Hematopoietic multipotent progenitor cell (in vitro differentiated cells): Measurements from ENCODE around the genes SV2C, AGGF1 and TBCA.

DNA sequence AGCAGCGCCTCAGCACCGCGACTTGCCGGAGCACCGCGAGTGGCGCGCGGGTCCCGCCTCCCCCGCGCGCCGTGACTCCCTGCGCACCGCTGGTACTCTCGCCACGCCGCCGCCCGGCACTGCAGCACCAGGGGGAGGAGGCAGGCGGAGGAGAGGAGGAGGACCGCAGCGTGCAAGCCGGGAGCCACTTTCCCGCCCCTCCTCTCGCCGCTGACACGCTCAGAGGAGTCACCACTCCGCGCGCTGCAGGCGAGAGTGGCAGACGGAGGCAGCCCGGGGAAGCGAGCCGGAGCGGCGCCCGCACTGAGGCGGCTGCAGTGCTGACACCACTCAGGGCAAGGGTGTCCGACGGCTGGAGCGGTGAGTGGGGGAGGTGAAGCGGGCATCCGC, at the start of gene SV2C:
SV2C (plus strand) TSS at position 231 of the 390 bp plus-strand sequence.
- CAGE, long polyA plus RNA, result no peak

DNA sequence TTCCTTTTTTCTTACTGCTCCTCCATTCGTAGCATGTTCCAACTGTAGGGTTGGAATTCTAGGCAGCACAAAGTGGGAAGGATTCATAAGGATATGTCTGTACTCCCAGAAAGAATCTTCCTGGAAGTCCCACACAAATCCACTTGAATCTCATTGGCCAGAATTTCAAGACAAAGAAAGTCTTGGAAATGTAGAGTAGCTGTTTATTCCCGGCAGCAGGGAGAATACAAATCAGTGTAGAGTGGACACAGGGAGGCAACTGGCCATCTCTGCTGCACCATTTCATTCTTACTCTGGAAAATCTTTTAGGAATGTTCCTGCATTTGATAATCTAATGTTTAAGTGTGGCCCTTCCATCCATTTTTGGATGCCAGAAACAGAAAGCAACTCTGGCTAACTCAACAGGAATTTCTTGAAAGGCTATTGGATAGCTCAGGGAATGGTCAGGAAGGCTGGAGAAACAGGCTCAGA, 137.6 kb downstream of the SV2C start:
- CAGE, long polyA plus RNA, result no peak

GRCh38 chr5:76426517-76426962, 23.5 kb downstream of the IQGAP2 start:
- CAGE, long polyA plus RNA, result no peak

- CAGE, long polyA plus RNA, result no peak
Observed at GRCh38 chr5:76695194-76695824, 20.6 kb upstream of the F2R start.

DNA sequence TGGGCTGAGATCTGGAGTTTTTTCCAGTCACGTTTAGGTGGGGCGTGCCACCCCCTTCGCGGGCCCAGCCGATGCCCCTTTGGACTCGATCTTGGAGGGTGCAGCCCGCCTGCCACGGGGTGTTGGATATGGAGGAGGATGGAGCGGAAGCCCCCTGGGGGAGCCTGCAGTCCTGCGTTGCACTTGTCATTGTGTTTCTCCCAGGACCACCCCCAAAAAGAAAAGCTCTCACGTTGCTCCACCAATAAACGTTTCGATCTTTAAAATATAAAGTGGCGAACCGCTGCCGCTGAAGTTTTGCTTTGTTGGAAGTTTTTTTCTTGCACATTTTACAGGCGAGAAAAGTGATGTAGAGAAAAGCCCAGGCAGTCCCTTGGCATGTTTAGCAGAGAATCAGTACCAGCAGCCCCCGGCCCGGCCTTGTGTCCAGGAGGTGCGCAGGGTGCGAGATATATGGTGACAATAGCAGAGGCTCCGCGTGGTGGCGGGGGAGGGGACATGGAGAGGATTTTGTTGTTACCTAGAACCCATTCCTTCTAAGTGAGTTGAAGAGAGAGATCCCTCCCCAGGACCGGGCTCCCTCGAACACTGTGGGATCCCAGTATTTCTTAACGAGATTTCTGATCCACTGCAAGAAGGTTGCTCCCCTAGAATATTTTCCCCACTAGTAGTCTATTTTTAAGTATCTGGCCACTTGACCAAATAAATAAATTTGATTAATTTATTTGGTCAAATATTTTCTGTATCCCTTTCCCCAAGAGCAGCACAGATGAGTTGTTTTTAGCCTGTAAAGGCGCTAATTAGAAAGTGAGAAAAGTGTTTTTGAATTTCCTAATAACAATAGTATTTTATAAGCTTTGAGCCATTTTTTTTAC, 828 bp downstream of the F2R start:
- CAGE, long polyA plus RNA, result no peak

- CAGE, long polyA plus RNA, result no peak
Observed at GRCh38 chr5:77030099-77031065, at the start of gene AGGF1. Gene AGGF1, plus strand, starts transcription at chr5:77030404.

GRCh38 chr5:77443770-77444116, 48.4 kb downstream of the WDR41 start:
- CAGE, long polyA plus RNA, result no peak

DNA sequence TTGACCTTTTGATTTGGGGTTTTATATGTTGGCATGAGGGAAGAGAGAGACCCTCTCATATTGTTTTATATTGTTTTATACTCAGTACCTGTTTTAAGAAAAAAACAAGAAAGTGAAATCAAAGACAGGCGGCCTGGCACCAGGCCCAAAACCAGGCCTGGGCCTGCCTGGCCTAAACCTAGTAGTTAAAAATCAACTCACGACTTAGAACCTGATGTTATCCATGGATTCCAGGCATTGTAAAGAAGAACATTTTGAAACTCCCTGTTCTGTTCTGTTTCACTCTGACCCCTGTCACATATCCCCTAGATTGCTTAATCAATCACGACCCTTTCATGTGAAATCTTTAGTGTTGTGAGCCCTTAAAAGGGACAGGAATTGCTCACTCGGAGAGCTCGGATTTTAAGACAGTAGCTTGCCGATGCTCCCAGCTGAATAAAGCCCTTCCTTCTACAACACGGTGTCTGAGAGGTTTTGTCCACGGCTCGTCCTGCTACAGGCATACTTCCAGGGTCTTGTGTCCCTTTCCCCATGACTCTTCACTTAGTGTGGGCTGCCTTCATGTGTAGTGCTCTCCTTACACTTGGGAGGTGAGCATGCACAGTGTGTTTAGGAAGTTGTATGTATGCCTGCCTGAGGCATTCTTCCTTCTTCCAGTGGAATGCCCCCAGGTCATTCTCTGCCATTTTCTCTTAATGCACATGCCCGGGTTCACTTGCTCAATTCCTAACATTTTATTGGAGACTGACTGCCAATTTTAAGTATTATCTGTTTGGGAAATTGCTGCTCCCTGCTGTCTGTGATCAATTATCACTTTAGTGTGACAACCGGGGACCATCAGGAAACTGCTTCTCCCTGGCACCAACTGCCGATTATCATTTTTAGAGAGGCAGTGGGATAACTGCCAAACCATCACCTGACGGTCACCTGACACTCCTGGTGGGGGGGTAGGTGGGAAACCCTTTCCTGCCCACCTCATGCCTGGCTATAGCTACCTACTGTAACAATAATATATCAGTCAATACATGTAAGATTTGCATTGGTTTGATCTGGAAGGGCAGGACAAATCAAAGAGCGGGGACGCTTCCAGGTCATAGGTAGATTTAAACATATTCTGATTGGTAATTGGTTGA, 17.7 kb downstream of the TBCA start:
- CAGE, long polyA plus RNA, result no peak

GRCh38 chr5:77771495-77772382, 4.4 kb downstream of the TBCA start:
- CAGE, long polyA plus RNA, result no peak

- CAGE, long polyA plus RNA, result start-site peak on the minus strand at chr5:77776274-77776333, 1,015 reads
Observed at GRCh38 chr5:77776179-77776801, at the start of gene TBCA. Gene TBCA, minus strand, starts transcription at chr5:77776339.

- CAGE, long polyA plus RNA, result no peak
Observed at GRCh38 chr5:77937579-77937870, 161.4 kb upstream of the TBCA start.

DNA sequence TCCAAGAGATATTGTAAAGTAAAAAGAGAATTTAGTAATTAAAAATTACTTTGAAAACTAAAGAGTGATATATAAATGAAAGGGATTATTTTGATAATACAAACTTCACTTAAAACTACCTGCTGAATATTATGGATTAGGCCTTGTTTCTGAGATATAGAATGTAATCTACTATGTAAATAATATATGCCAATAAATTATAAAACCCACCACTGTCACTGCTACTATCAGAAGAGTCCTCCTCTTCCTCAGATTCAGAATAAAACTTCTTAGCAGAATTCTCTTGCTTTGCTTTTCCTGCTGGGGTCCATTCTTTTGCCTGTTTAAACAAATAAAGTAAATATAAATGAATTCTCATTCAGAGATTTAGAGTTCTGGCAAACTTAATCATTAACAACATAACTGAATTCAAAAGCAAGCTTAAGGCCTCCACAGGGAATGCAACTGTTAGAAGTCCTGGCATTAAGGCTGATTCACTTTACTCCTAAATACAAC, 178.5 kb downstream of the AP3B1 start:
- CAGE, long polyA plus RNA, result no peak

GRCh38 chr5:78286178-78286771, 8.2 kb downstream of the AP3B1 start:
- CAGE, long polyA plus RNA, result no peak

GRCh38 chr5:78544756-78545034, 103.9 kb downstream of the LHFPL2 start:
- CAGE, long polyA plus RNA, result no peak

- CAGE, long polyA plus RNA, result no peak
Observed at GRCh38 chr5:78644395-78645262, 3.9 kb downstream of the LHFPL2 start.

GRCh38 chr5:78771634-78772323, 123.2 kb upstream of the LHFPL2 start:
- CAGE, long polyA plus RNA, result no peak

DNA sequence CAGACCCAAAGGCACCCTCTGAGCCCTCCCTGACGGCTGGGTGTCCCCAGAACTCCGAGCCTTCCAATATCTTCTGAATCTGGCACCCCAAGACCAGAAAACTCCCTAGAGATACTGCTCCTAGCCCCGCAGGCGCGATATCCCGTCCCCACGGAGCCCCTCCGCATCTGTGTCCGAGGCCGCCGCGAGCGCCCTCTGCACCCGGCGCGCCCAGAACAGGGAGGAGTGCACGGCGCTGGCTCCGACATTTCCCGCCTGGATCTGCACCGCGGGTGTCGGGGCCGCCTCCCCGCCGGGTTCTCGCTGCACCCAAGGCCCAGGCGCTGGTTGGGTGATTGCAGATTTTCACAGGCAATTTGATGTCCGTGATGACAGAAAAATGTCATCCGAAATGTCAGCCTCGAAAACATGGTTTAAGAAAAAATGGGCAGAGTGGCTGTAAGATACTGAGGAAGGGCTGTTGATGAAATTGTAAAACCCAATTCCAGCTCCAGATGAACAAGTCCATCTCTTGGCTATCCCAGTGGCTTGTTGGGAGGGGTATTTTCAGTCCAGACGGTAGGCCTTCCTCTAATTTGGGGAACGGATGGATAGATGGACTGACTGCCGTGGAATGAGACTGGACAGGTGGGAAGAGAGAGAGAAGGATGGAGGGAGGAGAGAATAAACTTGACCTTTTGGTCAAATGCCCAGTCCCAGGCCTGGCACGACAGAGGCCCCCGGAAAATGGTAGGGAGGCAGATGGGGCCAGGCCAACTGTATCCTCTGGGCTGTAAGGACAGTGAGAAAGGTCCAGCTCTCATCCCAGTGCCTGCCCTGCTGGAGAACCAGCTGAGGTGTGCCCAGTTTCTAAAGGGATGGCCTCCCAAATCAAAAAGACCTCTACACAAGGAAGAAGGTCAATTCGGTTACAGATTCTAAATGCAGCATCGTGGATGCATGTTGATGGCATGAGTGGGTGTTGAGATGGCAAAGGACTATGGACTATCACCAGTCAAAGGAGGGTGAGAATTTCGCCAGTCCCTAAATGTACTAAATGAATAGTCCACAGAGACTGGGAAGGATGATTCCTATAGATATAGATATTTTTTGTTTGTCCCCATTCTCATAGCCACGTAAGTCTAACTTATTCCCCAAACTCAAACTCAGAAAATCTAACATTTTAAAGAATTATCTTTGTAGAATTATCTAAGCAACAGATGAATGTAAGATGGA, 1.0 kb downstream of the BHMT start:
- CAGE, long polyA plus RNA, result no peak

- CAGE, long polyA plus RNA, result no peak
Observed at GRCh38 chr5:79143824-79144486, 32.3 kb downstream of the BHMT start.

DNA sequence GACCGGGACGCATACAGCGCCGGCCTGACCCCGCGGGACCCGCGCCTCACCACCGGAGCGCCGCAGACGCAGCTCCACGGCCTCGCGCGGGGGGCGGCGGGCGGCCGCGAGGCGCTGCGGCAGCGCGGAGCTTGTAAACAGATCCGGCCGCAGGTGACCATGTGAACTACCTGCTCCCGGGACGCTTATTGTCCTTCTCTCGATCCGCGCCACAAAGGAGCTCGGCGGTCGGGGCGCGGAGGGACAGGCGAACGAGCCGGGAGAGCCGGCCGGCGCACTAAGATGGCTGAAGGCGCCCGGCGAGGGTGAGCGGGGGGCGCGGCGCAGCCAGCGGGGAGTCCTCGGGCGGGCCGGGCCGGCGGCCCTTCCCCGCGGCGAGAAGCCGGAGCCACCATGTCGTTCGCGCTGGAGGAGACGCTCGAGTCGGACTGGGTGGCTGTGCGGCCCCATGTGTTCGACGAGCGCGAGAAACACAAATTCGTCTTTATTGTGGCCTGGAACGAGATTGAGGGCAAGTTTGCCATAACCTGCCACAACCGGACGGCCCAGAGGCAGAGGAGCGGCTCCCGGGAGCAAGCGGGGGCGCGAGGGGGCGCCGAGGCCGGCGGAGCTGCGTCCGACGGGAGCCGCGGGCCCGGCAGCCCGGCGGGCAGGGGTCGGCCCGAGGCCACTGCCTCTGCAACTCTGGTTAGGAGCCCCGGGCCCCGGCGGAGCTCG, 485 bp downstream of the JMY start:
- CAGE, long polyA plus RNA, result no peak

DNA sequence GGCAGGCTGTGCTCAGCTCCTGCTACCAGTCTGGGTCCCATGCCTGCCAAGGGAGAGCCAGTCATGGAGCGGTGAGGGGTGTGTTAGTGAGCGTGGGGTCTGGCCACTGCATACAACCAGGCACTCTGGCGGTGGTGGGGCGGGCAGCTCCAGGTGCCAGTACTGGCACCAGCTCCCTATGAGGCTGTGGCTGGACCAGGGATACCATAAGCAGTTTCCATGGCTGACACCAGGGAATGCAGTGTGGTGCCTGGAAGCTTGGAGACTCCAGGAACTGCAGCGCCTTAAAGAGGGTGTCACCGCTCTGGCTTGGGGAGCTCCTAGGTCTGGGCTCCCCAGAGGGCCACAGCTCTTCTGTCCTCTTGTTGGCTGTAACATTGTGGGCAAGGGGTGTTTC, 22.5 kb downstream of the JMY start:
- CAGE, long polyA plus RNA, result no peak